Colonic mucosa (tissue), 1 donor: ENCODE data around the gene RNF44.

DNA sequence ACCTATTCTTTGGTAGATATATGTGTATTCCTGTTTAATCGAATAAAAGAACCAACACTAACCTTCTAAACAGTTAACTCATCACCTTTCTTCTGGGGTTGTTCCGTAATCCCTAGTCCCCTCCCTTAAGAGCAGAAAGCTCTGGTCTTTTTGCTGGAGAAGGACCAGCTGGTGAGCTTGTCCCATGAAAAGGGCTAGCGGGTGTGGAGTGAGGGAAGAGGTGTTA, 271 bp upstream of the THOC3 start:
- PRO-cap = no peak

DNA sequence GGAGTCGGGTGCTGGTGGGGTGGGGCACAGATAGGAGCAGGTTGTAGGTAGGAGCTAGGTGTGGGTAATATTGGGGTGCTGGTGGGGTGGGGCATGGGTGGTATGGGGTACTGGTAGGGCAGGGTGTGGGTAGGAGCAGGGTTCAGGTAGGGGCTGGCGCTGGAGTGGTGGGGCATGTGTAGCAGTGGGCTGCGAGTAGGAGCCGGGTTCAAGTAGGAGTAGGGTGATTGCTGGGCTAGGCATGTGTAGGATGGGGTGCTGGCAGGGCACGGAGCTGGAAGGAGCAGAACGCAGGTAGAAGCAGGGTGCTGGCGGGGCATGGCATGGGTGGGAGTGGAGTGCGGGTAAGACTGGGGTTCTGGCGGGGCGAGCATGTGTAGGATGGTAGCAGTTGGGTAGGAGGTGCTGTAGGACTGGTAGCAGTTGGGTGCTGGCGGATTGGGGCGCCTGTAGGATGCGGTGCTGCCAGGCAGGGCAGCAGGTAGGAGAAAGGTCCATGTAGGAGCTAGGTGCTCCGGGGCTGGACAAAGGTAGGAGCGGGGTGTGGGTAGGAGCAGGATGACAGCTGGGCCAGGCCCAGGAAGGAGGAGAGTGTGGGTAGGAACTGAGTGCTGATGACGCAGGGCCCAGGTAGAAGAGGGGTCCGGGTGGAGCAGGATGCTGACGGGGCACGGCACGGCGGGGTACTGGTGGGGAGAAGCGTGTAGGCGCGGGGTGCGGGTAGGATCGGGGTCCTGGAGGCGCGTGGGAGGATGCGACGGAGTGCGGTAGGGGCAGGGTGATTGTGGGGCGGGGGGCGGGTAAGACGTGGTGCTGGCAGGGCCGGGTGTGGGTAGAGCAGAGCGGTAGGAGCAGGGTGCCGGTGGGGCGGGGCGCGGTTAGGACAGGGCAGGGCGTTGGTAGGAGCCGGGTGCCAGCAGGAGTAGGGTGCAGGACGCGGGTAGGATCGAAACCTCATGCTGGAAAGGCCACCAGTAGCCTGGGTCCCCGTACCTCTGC, 105.4 kb upstream of the SIMC1 start:
- PRO-cap = no peak

- PRO-cap = unidirectional peak, plus-strand start at chr5:176216568; unidirectional peak, minus-strand start at chr5:176216748
Observed at GRCh38 chr5:176216281-176216853, 21.9 kb upstream of the SIMC1 start.

GRCh38 chr5:176448078-176448277, 207 bp upstream of the FAF2 start:
- PRO-cap = no peak

GRCh38 chr5:176507891-176508454, 29.2 kb downstream of the RNF44 start:
- PRO-cap = no peak

DNA sequence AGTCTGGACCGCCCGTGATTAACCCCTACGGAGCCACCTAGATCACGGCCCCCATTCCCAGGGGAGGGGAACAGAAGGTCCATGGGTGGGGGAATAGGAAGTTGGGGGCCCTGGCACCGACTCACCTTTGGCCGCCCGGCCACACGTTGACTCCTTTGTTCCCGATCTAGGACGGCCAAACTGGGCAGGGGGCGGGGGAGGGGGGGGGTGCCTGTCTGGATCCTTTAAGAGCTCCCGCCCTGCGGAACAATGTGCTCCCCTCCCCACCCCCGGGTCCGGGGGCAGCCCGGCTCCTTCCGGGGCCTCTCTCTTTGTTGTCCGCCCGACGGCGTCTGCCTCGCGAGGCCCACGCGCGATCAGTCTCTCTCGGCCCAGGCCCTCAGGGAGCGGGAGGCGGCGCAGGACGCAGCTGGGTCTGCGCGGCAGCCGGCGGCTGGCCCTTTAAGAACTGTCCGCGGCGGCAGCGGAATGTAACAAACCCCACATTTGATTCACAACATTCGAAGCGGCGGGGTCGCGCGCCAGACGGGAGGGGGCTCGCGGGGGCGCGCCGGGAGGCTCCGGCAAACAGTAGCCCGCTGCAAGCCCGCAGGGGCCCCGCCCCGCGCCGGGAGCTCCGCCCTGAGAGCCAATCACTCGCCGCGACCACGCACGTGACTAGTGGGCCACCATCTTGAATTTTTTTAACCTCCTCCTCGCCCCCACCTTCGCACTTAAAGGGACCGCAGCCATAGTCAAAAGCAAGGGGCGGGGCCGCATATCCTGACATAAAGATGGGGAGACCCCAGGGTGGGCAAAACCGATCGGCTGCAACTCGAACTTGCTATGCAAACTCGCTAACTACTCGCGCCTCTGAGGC, at the start of gene RNF44:
TSS of gene RNF44 (minus strand) at position 588 of the 859 bp plus-strand sequence.
- PRO-cap = bidirectional peak, plus-strand start at position 314 of the sequence, minus-strand start at position 606 of the sequence

GRCh38 chr5:176541127-176541387, 3.9 kb upstream of the RNF44 start:
- PRO-cap = no peak

DNA sequence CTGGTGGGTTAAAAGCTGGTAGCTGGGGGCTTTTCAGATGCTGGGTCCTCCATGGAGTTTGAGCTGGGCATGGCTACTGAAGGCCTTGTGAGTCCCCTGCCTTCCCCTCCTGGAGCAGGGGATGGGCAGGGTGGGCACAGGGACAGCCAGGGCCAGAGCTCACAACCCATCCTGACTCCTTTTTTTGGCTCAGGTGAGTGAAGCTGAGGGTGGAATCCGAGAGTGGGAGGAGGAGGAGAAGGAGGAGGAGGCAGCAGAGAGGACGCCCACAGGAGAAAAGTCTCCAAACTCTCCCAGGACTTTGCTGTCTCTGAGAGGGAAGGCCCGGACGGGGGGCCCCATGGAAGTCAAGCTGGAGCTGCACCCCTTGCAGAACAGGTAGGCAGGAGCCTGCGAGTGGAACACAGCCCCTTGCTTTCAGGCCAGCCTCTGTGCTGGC, 4.4 kb upstream of the TSPAN17 start:
- PRO-cap = unidirectional peak, minus-strand start at position 368 of the sequence

DNA sequence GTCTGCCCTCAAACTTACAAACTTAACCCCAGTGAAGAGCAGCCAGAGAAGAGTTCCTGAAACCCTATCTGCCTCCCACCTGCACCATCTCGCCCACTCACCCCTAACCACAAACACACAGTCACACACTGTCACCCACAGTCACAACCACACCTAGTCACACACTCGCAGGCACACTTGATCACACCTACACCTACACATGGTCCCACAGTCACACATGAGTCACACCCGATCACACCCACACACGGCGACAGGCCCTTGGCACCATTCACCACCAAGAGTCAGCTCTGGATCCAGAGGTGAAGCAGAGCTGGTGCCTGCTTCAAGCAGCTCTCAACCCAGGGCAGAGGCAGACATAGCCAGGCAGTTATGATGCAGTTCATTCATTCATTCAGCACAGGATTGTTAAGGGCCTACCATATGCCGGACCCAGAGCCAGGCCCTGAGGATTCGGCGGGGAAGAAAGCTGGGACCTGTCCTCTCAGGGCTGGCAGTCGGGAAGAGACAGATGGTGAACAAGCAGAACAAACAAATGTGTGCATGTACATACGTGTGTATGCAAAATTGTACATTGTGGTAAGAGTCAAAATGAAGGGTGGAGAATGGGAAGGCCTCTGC, 6.2 kb downstream of the TSPAN17 start:
- PRO-cap = no peak

DNA sequence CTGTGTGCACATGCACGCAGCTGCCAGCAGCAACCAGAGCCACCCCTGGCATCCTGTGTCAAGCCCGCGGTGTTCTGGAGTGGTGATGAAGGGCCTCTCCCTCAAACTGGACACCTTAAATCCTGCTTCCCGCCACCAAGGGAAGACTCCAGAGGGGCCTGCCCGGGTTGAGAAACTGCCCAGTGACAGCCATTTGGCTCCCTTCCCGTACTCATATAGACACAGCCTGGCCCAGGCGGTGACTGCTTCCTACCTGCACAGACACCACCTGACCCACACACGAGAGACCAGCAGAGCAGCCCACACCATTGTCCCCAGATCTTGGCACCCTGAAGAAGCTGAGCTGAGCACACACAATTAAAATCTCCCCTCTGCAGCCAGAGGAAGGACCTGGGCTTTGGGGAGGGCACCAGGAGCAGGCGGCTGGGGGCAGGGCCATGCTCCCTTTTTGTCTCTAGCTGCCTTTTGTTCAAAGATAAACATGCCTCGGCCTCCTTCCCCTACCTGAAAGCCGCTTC, 78.3 kb downstream of the TSPAN17 start:
- PRO-cap = no peak

- PRO-cap = no peak
Observed at GRCh38 chr5:176862062-176862968, 36.8 kb downstream of the HK3 start.

DNA sequence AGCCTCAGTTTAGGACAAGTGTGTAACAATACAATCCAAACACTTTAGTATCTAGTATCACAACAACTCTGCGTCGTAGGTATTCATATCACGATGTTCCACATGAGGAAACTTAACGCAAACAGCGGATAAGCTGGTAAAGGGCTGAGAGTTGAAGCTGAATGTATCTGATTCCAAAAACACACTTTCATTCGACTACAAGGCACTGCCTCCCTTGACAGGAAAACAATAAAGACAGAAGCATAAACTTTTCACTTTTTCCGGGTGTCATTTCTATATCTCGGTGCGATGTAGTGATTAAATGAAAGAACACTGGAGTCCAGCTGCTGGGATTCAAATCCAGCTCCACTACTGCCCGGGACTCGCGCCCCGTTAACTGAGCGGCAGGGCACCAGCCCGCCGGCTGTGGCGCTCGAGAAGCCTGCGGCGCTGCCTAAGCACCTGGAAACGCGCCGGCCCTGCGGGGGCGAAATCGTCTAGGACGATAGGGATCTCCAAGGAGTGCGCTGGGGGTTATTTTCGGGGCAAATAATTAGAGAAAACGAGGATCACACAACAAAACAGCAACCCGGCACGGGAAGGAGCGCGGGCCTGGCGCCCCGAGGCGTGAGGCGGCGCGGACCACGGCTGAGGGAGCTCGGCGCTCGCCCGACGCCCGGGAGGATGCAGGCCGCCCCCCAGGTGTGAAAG, 936 bp downstream of the UIMC1 start:
- PRO-cap = bidirectional peak, plus-strand start at position 375 of the sequence, minus-strand start at position 402 of the sequence

- PRO-cap = no peak
Observed at GRCh38 chr5:177144052-177144661, 10.6 kb downstream of the NSD1 start.

GRCh38 chr5:177302325-177302821, 1.1 kb downstream of the RAB24 start:
- PRO-cap = no peak

GRCh38 chr5:177319518-177320104, 7.9 kb upstream of the MXD3 start:
- PRO-cap = no peak

DNA sequence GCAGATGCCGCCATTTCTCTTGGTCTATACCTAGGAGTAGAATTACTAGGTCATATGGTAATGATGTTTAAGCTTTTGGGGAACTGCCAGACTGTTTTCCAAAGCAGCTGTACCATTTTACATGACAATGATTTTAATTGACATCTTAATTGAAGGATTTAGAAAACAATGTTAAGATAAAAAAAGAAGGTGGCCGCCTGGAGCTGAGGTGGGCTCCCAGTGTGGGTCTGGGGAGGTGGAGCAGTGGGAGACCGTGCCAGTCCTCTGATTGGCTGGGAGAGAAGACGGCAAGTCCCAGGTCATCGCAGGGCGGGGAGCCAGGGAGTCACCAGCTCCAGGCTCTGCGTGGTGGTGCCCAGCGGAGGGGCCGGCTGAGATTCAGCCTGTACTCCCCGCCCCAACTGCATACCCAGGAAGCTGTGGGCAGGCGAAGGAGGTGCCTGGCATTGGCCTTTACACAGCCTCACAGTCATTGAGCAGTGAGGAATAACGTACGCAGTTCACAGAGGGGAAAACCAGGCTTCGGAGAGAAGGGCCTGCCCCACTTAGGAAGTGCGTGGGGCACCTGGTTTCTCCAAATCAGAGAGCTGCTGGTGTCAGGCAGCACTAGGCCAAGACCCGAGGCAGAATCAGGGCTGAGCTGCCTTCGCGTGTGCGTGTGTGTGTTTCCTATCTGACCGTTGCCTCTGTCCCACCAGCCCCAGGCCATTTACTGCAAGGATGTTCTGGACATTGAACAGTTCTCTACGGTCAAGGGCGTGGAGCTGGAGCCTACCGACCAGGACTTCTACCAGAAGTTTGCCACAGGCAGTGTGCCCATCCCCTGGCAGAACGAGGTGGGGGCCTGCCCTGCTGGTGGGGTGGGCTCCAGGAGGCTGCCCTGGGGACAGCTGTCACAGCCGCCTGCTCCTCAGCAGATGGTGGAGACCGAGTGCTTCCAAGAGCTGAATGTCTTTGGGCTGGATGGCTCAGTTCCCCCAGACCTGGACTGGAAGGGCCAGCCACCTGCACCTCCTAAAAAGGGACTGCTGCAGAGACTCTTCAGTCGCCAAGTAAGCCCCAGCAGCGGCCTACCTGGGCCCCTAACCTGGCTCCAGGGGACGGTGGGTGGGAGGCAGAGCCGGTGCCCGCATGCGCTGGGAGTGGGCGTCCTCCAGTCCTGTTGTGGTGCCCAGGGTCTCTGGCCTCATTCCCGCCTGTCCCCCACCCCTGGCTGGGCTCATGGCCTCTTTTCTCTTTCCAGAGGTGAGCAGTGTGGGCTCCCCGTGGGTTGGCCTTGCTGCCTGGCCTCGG, 6.2 kb upstream of the PRR7 start:
- PRO-cap = no peak

DNA sequence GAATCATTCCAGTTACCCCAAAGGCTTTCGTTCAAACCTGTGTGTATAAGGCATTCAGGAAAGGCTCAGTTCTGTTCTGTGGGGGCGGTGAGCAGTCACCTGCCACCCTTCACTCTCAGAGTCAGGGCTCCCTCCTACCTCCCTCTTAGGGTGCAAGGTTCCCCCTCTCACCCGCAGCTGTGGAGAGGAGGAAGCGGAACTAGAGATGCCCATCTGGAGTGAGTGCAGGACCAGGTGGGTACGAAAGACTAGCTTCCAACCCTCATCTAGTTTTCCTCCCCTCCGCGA, 7.1 kb downstream of the PRR7 start:
- PRO-cap = no peak

GRCh38 chr5:177483177-177483850, 9.9 kb upstream of the DBN1 start:
- PRO-cap = no peak

- PRO-cap = no peak
Observed at GRCh38 chr5:177491302-177491883, 6.0 kb downstream of the PDLIM7 start.

GRCh38 chr5:177496006-177497197, 1.0 kb downstream of the PDLIM7 start:
- PRO-cap = bidirectional peak, plus-strand start at chr5:177496967, minus-strand start at chr5:177496851